Metastatic Liver Carcinoma in the Lung (tissue), 2 donors: Measurements from ENCODE around the genes L1CAM, IRAK1, OPN1LW, RPL10 and DNASE1L1.

DNA sequence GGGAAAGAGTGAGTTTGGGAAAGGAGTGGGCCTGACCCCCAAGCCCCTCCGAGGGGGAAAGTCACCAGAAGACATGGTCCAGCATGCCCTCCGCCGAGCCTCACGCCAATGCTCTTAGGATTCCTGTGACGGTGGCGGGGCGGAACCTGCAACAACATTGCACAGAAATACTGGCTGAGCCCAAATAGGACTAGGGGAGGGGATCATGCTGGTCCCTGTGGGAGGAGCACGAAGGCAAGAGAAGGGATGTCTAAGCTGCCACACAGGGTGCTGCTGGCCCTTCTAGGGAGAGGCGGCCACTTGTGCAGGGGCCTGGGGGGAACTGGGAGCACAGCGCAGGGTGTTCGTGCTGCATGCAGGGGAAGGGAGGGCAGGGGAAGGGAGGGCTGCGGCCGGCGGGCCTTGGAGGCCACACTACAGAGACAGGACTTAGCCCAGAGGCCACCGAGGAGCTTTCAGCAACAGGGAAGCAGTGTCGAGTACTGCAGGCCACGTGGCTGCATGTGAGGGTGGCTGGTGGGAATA, 19.2 kb upstream of the PLXNB3 start:
- PRO-cap, 2 experiments, result no peak in any of the 2 experiments

- PRO-cap, 2 experiments, result no peak in any of the 2 experiments
These were observed at the start of gene L1CAM for GRCh38 chrX:153886023-153886715. TSS of gene L1CAM (minus strand) at chrX:153886173.

DNA sequence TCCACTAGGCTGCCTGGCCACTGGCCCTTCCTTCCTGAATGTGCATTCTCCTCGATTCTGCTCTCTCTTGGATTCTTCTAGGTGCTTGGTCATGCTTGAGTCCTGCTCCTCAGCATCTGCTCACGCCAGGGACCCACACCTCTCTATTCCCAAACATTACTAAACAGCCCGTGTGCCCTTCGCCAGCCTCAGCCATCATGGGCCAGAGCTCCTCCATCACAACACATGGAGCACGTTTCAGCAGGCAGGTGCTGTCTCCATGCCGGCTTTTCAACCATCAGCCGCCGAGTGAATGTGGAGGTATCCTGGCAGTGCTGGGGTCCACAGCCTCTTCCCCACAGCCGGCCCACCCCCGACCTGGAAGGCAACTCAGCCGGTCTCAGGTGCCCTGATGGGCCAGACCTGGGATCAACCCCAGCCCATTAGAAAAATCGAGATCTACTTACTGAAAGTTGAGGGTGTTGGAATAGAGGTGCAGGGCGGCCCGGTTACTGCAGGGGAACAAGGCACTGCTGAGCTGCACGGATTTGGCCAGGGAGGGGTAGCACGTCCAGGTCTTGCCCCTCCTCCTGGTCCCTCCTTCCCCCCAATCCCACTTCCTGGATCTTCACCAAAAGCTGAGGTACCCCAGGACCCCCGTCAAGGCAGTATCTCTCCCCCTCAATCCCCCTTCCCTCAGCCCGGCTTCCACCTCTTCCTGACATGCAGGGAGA, 3.1 kb downstream of the NAA10 start:
- PRO-cap, 2 experiments, result no peak in any of the 2 experiments

GRCh38 chrX:153984140-153985001, 11.8 kb downstream of the TMEM187 start:
- PRO-cap, 2 experiments, result peak in 1 of 2 experiments; most common plus-strand start chrX:153984832 (in 1)

DNA sequence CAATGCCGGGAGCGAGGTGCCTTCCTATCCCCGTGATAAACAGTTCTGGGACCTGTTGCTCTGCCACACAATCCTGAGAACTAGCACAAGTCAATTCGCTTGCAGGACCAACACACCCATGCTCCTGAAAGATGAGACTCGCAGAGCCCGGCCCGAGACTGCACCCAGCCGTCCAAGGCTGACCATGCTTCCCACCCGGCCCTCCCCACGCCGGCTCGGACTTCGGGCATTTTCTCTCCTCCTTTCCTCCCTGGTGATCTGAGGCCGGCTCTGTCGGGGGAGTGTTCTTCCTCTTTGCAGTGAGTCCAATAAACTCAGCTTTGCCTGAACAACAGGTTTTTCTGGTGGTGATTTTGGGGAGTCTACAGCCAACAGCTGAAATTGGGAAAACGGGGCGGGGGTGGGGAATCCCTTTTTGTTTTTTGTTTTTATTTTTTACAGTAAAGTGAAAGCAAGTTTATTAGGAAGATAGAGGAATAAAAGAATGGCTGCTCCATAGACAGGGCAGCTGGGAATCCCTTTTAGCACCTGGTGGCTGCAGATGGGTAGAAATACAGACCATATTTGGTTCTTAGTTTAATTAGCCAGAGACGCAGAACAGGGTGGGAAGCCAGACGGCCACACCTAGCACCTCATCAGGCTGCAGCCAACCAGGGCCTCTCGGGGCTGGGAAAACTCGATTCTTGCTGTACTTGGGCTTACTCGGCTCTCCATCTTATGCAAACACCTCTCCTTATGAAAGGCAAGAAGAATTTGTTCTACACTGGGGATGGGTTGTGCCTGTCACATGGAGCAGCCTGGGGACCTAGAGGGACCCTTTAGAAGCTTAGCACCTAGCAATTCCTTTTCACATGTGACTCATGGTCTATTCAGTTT, 19.9 kb downstream of the IRAK1 start:
- PRO-cap, 2 experiments, result no peak in any of the 2 experiments

DNA sequence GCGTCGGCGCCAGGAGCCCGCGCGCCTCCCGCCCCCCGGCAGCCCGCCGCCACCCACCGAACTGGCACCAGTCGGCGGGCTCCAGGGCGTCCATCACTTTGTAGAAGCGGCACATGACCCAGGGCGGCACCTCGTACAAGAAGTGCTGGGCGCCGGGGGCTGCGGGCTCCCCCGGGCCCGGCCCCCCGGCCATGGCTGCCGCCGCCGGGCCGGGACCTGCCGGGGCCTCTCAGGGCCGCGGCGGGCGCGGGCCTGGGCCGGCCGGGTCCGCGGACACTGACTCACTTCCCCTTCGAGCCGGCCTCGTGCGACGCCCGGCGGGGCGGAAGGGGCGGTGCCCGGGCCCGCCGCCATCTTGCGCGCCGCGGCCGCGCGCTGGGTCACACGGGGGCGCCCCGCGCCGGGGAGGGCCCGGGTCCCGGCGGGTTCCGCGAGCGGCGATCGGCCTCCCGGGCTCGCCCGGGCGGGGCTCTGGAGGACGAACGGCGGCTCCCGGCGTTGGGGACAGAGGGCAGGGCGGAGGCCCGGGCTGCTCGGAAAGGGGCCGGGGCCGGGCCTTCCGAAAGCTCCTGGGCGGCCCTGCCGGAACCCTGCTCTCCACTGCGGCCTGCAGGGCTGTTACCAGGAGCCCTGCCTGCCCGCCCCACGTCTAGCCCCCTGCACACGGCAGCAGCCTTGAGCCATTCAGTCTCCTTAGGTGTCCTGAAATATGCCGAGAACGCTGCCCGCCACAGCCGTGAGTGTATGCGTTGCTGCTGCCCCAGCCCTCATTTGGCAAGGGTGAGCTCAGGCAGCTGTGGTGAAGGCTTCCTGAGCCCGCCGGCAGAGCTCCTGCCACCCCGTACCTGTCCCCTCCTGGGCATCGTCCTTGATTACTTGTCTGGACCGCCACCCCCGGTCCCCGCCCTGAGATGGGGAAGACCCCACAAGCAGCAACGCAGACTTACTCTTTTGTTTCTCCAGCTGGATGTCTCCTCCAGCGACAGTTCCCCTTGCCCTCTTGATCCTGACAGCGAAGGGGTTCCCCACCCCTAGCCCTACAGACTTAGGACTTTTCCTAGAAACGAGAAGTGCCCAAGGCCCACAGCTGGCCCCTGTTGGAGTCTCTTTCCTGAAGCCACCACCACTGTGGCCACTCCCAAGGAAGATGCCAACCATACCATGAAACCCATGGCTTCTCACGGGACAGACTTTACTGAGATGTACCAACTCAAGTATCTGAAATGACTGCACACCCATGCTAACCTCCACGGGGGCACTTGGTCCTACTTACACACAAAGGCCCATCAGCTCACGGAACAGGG, at the start of gene IRAK1:
IRAK1 (minus strand) TSS at position 283 of the 1,304 bp plus-strand sequence.
- PRO-cap, 2 experiments, result peak in 2 of 2 experiments; most common plus-strand start position 353 of the sequence (in 2); most common minus-strand start position 773 of the sequence (in 2)

- PRO-cap, 2 experiments, result no peak in any of the 2 experiments
These were observed 3.6 kb upstream of the IRAK1 start for GRCh38 chrX:154022989-154023985.

GRCh38 chrX:154090664-154091375, 6.7 kb downstream of the MECP2 start:
- PRO-cap, 2 experiments, result no peak in any of the 2 experiments

DNA sequence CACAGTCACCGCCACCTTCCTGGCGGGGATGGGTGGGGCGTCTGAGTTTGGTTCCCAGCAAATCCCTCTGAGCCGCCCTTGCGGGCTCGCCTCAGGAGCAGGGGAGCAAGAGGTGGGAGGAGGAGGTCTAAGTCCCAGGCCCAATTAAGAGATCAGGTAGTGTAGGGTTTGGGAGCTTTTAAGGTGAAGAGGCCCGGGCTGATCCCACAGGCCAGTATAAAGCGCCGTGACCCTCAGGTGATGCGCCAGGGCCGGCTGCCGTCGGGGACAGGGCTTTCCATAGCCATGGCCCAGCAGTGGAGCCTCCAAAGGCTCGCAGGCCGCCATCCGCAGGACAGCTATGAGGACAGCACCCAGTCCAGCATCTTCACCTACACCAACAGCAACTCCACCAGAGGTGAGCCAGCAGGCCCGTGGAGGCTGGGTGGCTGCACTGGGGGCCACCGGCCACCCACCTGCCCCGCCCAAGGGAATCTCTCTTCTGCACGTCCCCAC, at the start of gene OPN1LW:
OPN1LW (plus strand) TSS at position 245 of the 495 bp plus-strand sequence.
- PRO-cap, 2 experiments, result no peak in any of the 2 experiments

DNA sequence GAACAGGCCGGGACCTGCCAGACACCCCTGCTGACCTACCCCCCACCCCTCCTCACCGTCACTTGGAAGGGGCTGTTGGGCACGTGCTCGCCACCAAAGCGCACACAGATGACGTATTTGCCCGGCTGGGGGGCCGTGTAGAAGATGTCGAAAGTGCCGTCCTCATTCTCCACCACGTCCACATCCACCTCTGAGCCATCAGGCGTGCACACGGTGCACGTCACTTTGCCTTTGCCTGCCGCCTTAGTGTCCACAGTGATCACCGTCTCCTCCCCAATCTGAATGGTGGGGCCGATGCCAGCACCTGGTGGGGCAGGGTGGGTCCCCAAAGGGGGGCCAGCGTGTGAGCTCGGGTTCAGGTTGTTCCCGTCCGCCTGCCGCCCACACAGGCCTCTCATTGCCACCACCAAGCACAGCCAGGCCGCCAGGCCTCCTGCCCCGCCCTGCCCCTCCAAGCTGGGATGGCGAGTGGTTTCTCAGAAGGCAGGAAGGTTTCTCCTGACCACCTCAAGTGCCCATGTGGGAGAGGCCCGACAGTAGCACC, 19.6 kb downstream of the FLNA start:
- PRO-cap, 2 experiments, result no peak in any of the 2 experiments

DNA sequence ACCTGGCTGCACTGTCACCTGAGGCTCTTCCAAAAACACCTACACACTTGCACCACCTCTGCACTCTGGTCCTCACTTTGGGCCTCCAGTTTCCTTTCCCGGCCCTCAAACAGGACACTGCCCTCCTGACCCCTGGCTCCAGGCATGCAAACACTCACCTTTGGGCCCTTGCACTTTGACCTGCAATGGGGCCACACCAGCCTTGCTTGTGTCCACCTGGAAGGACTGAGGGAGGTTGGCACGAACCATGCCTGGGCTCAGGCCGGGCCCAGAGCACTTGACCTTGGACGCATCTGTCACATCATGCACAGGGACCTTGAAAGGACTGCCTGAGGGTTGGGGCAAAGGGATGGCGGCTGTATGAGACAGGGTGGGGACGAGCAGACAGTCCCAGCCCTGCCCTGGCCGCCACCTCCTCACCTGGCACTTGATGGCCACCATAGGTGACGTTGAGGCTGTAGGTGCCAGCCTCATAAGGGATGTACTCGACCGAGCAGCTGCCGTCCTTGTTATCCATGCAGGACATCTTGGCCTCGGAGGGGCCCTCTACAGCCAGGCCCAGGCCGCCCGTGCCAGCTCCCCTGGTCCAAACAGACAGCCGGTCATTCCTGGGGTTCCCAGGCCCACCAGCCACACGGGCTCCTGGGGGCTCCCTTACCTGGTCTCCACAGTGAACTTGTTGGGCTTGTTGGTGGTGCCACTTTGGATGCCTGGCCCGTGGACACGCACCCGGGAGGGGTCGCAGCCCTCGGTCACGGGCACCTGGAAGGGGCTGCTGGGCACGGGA, 15.4 kb downstream of the FLNA start:
- PRO-cap, 2 experiments, result no peak in any of the 2 experiments

- PRO-cap, 2 experiments, result no peak in any of the 2 experiments
These were observed 14.0 kb downstream of the FLNA start for GRCh38 chrX:154360492-154360846.

GRCh38 chrX:154373077-154374012, 1.1 kb downstream of the FLNA start:
- PRO-cap, 2 experiments, result no peak in any of the 2 experiments

DNA sequence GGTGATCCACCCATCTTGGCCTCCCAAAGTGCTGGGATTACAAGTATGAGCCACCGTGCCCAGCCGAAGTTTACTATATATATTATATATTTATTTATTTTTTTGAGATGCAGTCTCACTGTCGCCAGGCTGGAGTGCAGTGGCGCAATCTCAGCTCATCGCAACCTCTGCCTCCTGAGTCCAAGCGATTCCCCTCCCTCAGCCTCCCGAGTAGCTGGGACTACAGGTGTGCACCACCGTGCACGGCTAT, 3.1 kb downstream of the EMD start:
- PRO-cap, 2 experiments, result no peak in any of the 2 experiments

DNA sequence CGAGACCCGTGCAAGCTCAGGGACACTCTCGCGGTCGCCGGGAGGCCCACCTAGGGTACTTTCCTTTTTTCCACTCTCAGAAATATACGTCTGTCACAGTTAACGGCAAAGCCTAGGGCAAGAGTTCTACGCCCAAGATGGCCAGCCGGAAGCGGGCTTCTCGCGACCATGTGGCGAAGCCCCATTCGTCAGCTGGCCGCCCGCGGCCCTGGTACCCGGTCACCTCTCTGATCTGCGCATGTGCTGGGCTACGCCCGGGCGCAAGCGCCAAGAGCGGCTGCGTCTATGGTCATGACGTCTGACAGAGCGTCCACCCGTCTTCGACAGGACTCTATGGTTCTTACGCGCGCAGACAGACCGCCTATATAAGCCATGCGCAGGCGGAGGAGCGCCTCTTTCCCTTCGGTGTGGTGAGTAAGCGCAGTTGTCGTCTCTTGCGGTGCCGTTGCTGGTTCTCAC, at the start of gene RPL10:
RPL10 (plus strand) TSS at position 393 of the 459 bp plus-strand sequence.
- PRO-cap, 2 experiments, result peak in 2 of 2 experiments; most common plus-strand start position 393 of the sequence (in 1); most common minus-strand start position 210 of the sequence (in 2)

DNA sequence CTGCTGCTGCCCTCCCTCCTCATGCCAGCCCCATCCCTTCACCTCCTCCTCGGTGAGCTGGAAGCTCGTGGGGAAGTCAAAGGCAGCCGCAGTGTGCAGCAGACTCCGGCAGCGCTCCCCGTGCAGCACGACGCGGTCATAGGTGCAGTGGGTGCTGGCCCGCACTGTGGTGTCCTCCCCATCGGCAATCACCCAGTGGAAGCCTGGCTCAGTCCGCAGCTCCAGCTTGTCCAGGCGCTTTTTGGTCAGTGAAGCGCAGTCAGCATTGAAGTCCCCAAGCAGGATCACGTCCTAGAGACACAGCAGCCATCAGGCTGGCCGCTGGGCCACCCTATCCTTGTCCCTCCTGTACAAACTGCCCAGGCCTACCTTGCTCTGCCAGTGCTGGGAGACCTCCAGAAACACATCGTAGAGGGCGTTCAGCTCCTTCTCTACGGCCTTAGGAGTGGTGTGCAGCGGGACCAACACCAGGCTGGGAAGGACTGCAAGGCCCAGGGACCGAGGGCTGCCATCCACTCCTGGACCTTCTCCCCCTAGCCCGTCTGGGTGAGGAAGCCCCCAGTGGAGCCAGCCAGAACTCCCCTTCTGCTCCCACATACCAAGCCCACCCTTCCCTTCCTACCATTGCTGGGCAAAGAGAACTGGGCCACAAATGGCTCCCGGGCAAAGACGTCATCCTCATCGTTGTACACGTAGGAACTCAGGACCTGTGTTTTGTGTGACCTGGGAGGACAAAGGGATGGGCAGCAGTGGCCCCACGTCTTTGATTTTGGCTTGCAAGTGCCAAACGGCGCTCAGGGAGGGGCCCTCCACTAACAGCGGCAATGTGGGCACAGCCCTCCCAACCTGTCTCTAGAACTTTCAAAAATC, 5.0 kb downstream of the RPL10 start:
- PRO-cap, 2 experiments, result no peak in any of the 2 experiments

- PRO-cap, 2 experiments, result peak in 2 of 2 experiments; most common plus-strand start chrX:154409427 (in 1); most common minus-strand start chrX:154409262 (in 1)
These were observed at the start of gene DNASE1L1 for GRCh38 chrX:154409094-154409893. TSS of gene DNASE1L1 (minus strand) at chrX:154409254.

- PRO-cap, 2 experiments, result no peak in any of the 2 experiments
These were observed 2.4 kb downstream of the FAM50A start for GRCh38 chrX:154446247-154446800.

DNA sequence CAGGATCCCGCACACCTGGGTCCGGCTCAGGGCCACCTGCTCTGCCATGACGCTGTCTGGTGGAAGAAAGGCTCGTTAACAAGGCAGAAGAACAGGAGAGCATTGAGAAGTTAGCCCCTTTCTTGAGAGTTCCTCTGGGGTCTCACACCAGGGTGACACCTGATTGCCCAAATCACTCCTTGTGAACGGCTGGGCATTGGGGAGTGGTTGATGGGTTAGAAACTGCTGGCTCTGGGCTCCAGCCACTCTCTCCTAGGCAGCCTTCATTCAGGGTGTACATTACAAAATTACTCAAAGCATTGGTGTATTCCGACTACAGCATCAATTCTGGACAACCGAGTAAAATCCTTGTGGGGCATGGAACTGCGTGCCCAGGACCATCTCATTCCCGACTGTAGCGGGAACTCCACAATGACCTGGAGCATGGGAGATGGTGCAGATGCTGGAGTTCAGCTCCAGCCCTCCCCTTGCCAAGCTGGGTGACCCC, 495 bp downstream of the G6PD start:
- PRO-cap, 2 experiments, result no peak in any of the 2 experiments

GRCh38 chrX:154770154-154771123, 7.8 kb downstream of the DKC1 start:
- PRO-cap, 2 experiments, result no peak in any of the 2 experiments